Epithelial cell of esophagus (primary cell): Measurements from ENCODE around the genes MXRA8, NADK and TMEM52.

GRCh38 chr1:1346624-1347134 is 2.5 kb downstream of the DVL1 start:
- RRBS: no CpG with 5 or more reads among the region's 11 CpGs

DNA sequence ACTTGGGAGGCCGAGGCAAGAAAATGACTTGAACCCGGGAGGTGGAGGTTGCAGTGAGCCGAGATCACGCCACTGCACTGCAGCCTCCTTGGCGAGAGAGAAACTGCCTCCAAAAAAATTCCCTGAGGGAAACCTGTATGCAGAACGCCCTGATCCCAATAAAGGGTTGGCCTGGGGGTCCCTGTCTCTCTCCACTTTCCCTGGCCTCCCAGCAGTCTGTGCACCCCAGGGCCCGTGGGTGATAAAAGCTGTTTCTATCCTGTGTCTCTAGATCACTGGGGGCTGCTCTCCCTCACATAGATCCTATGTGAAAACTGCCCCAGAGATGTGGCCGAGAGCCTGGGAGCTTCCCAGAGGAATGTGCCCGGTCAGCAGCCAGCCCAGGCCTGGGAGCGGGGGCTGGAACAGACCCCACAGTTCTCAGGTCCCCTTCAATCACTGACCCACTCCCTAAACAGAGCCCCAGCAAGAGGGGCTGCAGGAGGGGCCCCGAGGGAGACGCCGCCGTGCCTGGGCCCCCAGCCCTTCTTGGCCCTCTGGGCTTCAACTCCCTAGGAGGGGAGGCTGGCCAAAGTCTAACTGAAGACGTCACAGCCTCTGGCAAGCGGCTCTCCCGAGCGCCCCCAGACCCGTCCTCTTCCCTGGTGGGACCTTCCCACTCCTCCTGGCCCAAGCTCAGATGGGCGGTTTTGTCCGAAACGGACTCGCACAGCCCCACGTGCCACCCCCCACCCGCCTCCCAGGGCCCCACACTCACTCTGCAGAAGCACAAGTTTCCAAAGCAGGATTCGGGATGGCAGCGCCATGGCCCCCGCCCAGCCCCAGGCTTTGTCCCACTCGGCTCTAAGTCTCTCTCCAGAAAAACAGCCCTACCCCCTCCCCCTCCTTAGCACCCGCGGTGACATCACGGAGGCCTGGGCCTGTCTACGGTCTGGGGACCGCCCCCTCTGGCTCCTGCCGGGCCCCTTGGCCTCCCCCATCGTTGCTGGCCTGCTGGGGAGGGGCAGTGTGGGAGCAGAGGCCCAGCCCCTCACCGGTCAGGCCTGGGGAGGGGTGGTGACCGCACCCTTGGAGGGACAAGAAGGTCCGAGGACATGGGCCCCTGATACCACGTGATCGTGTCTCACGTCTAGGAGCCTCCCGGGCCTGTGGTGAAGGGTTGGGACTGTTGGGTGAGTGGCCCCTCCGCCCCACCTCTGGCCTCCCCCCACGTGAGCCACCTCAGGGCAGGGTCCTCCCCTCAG is at the start of gene MXRA8:
Gene MXRA8 (minus strand): TSS at position 857 of the 1,244 bp plus-strand sequence.
- RRBS: 5% methylated on average over 3 of the region's 45 CpGs

DNA sequence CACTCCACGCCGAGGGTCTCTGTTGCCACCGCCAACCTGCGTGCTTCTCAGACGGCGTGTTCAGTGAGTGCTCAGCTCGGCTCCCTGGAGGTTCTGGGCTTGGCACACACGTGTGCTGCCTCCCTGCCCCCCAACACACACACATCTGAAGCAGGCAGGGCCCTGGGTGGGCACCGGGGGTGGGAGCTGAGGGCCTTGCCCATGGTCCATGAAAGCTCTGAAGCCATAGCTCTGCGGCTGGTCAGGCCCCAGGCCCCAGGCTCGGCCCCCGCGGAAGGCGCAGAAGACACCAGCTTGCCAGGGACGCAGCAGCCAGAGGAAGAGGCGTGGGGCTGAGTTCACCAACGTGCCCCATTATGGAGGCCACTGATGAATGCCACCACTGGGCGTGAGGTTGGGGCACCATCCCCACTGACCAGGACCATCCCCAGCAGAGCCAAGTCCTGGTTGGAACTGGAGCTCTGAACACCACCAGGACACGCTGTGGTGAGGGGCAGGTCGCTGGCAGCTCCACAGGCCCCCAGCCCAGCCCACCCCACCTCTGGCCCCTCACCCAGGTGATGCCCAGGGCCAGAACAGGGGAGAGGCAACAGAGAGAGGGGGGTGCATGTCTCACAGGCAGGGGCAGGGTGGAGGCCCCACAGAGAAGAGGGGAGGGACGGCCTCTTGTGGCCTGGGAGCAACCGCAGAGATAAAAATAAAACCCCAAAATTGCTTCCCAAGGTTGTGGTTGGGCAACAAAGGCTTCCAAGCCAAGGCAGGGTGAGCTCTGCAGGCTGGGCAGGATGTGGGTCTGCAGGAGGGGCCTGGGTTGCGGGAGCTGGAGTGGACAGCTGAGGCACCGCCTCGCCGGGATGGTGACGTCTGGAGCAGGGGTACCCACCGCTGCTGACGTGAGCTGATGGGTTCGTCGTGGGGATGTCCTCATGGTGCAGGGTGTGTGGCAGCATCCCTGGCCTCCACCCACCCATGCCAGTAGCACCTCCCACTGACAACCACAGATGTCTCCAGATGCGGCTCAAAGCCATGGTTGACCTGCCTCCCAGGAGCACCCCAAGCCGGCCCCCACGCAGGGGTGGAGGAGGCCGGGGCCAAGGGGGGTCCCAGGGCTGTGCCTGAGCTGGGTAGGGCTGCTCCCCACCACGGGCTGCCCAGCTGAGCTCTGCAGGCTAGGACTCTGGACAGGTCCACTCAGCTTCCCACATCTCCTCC is 3.9 kb downstream of the AURKAIP1 start:
- RRBS: no CpG with 5 or more reads among the region's 36 CpGs

- RRBS: 34% methylated on average over 3 of the region's 23 CpGs
Measured at GRCh38 chr1:1371977-1372762, 2.8 kb downstream of the AURKAIP1 start.

- RRBS: 4% methylated on average over 64 of the region's 123 CpGs
Measured at GRCh38 chr1:1419789-1420934, 914 bp downstream of the ANKRD65 start.

DNA sequence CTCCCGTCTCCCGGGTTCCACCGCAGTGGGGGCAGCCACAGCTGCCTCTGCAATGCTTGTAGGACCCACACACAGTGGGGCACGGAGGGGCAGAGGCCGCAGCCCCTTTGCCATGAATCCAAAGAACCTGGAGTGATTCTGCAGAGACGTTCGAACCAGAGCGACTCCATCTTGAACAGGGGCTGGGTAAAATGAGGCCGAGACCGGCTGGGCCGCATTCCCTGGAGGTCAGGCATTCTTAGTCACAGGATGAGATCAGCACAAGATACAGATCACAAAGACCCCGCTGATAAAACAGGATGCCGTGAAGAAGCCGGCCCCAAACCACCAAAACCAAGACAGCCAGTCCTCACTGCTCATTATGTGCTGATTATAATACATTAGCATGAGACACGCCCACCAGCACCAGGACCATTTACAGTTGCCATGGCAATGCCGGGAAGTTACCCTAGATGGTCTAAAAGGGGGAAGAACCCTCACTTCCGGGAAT is 1.6 kb upstream of the ANKRD65 start:
- RRBS: 57% methylated on average over 1 of the region's 17 CpGs

- RRBS: 31% methylated on average over 3 of the region's 29 CpGs
Measured at GRCh38 chr1:1436910-1437570, 1.6 kb downstream of the VWA1 start.

DNA sequence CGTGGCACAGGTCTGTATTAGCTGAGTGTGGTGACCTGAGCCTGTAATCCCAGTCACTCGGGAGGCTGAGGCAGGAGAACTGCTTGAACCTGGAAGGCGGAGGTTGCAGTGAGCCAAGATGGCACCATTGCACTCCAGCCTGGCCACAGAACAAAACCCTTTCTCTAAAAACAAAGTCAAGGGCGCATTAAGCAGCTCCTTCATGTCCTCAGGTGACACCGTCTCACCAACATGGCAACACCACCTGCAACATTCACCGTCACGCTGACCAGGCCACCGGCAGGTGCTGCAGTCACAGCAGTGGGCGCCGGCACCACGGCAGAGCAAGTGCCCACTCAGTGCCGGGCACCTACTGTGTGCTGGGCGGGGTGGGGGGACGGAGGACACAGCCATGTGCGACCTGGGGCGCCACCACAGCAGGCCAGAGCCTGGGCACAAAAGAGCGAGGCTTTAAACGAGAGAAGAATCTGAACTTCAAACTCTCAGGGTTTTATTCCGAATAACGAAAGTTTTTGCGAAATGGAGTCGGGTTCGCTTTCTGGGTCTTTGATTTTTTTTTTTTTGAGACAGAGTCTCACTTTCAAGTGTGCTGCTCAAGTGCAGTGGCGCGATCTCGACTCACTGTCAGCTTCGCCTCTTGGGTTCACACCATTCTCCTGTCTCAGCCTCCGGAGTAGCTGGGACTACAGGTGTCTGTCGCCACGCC is 12.2 kb downstream of the ATAD3B start:
- RRBS: no CpG with 5 or more reads among the region's 30 CpGs

DNA sequence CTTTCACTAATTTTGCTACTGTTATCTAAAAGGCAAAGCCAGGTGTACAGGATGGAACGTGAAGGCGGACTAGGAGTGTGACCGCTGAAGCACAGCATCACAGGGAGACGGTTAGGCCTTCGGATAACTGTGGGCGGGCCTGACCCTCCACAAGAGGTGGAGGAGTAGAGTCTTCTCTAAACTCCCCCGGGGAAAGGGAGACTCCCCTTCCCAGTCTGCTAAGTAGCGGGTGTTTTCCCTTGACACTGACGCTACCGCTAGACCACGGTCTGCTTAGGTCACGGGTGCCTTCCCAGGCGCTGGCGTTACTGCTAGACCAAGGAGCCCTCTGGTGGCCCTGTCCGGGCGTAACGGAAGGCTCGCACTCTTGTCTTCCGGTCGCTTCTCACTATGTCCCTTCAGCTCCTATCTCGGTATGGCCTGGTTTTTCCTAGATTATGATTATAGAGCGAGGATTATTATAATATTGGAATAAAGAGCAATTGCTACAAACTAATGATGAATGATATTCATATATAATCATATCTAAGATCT is 6.6 kb upstream of the ATAD3A start:
- RRBS: no CpG with 5 or more reads among the region's 22 CpGs

- RRBS: no CpG with 5 or more reads among the region's 12 CpGs
Measured at GRCh38 chr1:1562949-1563368, 11.7 kb downstream of the SSU72 start.

DNA sequence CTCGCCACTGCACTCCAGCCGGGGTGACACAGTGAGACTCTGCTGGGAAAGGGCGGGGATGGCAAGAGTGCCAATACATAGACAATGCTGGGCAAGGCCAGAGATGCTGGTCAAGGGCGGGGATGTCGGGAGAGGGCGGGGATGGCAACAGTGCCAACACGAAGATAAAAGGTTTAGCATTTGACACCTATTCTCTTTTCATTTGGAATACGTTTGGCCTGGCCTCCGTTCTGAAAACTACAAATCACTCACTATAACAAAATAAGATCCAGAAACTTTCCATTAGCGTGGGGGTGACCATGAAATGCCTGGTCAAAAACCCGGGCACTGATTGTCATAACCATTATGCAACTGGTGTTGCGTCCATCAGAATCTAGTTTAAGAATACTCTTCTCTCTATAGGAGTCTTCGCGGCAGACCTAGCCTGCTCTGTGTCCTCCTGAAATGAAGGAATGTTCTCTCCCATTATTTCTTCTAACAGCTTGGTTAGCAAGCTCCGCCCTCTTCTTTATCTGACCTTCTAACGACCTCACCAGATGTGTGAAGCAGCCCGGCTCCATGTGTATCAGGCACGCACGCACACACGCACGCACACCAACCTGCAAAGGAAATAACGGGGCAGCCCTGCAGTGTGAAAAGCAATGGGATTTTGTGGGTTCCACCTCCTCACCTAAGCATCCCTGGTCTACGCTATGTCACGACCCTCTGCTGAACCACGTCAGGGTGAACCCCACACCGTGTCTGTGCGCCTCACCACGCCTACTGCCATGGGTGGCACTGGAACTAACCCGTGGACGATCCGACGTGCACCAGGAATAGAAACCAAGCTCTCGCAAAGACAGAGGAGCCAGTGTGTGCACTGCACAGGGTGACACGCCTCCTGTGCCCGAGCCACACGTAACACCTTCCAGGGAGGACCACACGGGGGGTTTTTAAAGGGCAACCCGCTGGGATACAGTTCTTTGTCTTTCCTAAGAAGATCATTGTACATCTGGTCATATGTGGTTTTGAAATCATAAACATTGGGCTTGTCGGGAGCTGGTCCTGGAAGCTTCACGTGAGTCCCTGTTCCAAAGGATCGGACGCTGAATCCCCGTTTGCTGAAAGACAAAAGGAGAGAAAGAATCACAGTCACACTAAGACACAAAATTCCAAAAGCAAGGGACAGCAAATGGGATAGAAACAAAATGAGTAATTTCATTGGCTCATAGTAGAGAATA is 10.4 kb downstream of the SSU72 start:
- RRBS: no CpG with 5 or more reads among the region's 43 CpGs

DNA sequence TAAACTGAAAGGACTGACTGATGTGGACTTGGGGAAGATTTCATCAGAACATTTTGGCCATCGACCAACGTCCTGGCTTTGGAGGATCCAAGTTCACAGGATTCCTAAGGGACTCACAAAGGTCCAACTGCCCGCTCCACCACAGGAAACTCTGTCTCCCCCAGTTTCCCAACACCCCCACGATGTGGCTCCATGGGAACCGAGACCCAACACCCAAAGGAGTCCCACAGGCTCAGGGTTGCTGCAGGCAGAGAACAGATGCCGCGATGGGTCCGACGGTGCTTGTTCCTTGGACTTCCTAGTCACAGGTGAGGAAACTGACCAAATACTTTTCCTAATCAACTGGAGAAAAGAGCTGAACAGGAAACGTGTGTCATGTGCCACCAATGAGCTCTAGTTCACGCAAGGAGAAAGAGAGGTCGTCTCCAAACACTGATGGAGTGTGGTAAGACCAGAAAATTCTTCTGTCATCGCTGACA is 9.2 kb downstream of the SSU72 start:
- RRBS: no CpG with 5 or more reads among the region's 13 CpGs

GRCh38 chr1:1661885-1662657 is 3.3 kb upstream of the CDK11B start:
- RRBS: no CpG with 5 or more reads among the region's 14 CpGs

DNA sequence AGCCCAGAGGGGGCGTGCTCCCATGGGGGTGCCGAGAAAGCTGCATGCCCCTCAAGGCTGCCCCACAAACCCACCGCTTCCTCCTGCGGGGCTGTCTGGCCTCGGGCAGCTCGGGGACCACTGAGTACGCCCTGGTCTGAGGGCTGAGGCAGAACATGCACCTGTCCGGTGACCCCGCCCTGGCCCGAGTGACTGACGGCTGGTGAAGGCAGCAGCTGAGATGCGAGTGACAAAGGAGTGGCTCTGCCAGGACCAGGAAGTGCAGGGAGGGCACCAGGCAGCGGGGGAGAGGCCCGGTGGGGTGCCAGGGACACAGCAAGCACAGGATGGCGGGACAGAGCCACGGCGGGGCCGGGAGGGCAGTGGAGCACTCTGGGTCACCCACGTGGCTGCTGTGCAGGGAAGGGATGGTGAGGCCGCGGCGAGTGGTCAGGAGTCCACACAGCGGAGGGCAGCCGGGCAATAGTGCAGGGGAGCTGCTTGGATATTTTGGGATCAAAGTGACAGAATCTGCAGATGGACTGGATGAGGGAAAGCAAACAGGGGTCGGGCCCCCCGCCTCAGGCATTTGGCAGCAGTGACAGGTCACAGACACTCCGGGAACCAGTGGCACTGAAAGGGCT is 18.5 kb downstream of the NADK start:
- RRBS: 74% methylated on average over 5 of the region's 27 CpGs

GRCh38 chr1:1778089-1778672 is at the start of gene NADK:
Gene NADK, minus strand, starts transcription at chr1:1778470.
- RRBS: under 1% methylated on average over 32 of the region's 85 CpGs

GRCh38 chr1:1857301-1857897 is 33.5 kb downstream of the GNB1 start:
- RRBS: no CpG with 5 or more reads among the region's 2 CpGs

GRCh38 chr1:1858998-1859641 is 31.8 kb downstream of the GNB1 start:
- RRBS: no CpG with 5 or more reads among the region's 14 CpGs

DNA sequence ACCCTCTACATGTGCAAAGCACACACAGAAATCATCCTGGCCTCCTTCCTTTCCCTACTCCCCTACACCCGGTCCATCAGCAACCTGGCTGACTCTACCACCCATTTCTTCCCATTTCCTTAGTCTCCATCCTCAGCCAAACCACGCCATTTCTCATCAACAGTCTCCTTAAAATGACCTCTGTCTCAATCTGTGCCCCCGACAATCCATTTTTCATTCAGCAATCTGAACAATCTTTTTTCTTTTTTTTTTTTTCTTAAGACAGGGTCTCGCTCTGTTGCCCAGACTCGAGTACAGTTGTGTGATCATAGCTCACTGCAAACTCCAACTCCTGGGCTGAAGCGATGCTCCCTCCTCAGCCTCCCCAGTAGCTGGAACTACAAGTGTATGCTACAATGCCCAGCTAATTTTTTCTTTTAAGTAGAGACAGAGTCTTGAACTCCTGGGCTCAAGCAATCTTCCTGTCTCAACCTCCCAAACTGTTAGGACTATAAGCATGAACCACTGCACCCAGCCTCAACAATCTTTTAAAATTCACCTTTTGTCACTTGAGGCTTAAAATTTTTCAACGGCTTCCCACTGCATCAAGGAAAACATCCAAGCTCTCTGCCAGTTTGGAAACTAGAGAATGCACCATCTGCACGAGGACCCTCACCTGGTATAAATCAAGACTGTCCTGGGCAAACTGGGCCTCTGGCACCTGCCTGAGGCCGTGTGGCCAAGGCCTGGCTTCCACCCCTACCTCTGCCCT is 18.9 kb downstream of the GNB1 start:
- RRBS: no CpG with 5 or more reads among the region's 9 CpGs

GRCh38 chr1:1892099-1893062 is 1.5 kb upstream of the GNB1 start:
- RRBS: no CpG with 5 or more reads among the region's 26 CpGs

DNA sequence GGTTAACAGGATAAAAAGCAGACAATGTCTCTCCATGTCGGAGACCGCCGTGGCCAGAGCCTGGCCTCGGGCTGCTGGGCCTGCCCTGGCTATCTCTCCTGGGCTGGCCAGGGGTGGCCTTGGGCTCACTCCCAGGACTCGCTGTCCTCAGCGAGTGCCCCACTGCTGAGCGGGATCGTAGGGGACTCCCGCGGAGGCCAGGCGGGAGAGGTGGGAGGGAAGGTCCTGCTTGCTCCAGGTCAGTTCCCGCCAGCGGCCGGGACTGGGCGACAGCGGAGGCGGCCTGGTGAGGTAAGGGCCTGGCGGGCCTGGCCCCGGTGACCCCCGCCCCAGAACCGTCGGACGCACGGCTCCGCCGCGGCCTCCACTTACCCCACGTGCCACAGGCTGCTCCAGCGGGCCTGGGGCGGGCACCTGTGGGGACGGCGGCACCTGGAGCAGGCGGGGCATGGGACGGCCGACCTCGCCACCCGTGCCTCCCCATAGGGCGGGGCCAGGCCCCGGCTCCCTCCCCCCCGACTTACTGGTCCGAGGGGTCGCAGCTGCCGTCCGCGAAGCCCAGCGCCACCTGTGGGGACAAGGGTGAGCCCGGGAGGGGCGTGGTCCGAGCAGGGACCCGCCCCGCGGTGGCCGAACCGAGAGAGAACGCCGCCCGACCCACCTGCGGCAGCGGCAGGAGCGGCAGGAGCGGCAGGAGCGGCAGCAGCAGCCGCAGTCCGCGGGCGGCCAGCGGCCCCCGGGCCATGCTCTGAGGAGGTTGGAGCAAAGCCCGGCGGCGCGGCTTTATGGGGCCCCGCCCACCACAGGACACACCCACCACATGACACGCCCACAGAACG is at the start of gene TMEM52:
Gene TMEM52 (minus strand): TSS at position 759 of the 839 bp plus-strand sequence.
- RRBS: 8% methylated on average over 17 of the region's 75 CpGs